Liver (tissue), 9 donors: ENCODE measurements around a stretch of chr14.

DNA sequence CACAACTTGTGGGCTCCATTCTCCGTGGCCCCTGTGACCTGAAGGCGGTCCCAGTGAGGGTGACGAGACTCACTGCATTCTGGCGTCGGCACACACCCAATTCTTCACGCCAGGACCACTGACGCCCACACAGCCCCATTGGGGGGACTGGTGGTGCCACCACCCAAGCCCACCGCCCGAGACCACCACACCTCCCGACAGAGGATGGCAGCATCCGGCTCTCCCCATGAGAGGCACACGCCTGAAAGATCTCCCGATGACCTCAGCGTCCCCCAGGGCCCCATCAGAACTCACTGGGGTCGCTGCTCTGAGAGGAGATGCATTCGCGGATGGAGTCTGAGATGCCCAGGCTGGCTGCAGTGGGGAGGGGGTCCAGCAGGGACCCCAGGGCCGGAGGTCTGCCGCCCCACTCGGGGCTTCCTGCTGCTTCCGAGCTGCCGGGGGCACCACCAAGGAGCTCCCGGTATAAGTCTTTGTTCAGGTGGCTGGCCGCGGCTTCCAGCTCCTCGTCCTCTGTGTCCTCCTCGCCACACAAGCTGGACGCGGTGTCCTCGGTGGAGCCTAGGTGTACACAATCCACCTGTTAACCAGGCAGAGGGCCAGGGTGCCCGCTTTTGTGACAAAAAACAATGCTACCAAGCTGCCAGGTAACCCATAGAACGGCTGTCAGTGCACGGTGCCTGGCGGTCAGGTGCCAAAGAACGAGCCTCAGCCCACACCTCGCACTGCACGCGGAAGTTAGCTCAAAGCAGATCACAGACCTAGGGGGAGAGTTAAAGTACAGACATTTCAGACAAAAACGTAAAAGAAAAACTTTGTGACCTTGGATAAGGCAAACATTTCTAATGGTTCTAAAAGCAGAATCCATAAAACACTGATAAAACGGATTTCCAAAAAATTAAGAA lies 26.7 kb upstream of the BTBD6 start:
- PRO-cap, 5 experiments = no peak in any of the 5 experiments
- RAMPAGE, long total RNA, 2 experiments = no peak in any of the 2 experiments
- RRBS = 90% methylated on average over 5 of the region's 40 CpGs

- PRO-cap, 5 experiments = no peak in any of the 5 experiments
- RAMPAGE, long total RNA, 2 experiments = no peak in any of the 2 experiments
- RRBS = no CpG with 5 or more reads among the region's 18 CpGs
Measured at GRCh38 chr14:105223201-105223792, 25.0 kb upstream of the BTBD6 start.

GRCh38 chr14:105225961-105226613 lies 22.2 kb upstream of the BTBD6 start:
- PRO-cap, 5 experiments = no peak in any of the 5 experiments
- RAMPAGE, long total RNA, 2 experiments = no peak in any of the 2 experiments
- RRBS = no CpG with 5 or more reads among the region's 12 CpGs

GRCh38 chr14:105255135-105255585 lies 6.8 kb downstream of the BTBD6 start:
- PRO-cap, 5 experiments = no peak in any of the 5 experiments
- RAMPAGE, long total RNA, 2 experiments = no peak in any of the 2 experiments
- RRBS = no CpG with 5 or more reads among the region's 4 CpGs

GRCh38 chr14:105495759-105496948 lies 5.1 kb downstream of the TEDC1 start:
- PRO-cap, 5 experiments = peak in 4 of 5 experiments; most common plus-strand start chr14:105496033 (in 3); most common minus-strand start chr14:105496365 (in 4)
- RAMPAGE, long total RNA, 2 experiments = no peak in any of the 2 experiments
- RRBS = 37% methylated on average over 2 of the region's 26 CpGs

GRCh38 chr14:105586075-105586749 lies 59.8 kb downstream of the TMEM121 start:
- PRO-cap, 5 experiments = no peak in any of the 5 experiments
- RAMPAGE, long total RNA, 2 experiments = no peak in any of the 2 experiments
- RRBS = no CpG with 5 or more reads among the region's 13 CpGs

- PRO-cap, 5 experiments = no peak in any of the 5 experiments
- RAMPAGE, long total RNA, 2 experiments = no peak in any of the 2 experiments
- RRBS = 81% methylated on average over 3 of the region's 24 CpGs
Measured at GRCh38 chr14:105604870-105605477, 78.6 kb downstream of the TMEM121 start.

GRCh38 chr14:105854012-105854832 lies 327.8 kb downstream of the TMEM121 start:
- PRO-cap, 5 experiments = no peak in any of the 5 experiments
- RAMPAGE, long total RNA, 2 experiments = no peak in any of the 2 experiments
- RRBS = 86% methylated on average over 9 of the region's 35 CpGs

DNA sequence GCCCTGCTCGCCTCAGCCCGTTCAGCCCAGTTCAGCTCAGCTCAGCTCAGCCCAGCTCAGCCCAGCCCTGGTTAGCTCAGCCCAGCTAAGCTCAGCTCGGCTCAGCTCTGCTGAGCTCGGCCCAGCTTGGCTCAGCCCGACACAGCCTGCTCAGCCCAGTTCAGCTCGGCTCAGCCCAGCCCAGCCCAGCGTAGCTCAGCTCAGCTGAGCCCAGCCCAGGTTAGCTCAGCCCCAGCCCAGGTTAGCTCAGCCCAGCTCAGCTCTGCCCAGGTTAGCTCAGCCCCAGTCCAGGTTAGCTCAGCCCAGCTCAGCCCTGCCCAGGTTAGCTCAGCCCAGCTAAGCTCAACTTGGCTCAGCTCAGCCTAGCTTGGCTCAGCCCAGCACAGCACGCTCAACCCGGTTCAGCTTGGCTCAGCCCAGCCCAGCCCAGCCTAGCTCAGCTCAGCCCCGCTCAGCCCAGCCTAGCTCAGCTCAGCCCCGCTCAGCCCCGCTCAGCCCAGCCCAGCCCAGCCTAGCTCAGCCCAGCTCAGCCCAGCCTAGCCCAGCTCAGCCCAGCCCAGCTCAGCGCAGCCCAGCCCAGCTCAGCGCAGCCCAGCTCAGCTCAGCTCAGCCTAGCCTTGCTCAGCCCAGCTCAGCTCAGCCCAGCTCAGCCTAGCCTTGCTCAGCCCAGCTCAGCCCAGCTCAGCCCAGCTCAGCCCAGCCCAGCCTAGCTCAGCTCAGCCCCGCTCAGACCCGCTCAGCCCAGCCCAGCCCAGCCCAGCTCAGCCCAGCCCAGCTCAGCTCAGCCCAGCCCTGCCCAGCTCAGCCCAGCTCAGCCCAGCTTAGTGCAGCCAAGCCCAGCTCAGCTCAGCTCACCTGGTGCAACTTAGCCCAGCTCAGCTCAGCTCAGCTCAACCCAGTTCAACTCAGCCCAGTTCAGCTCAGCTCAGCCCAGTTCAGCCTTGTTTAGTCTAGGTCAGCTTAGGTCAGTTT lies 333.4 kb downstream of the TMEM121 start:
- PRO-cap, 5 experiments = no peak in any of the 5 experiments
- RAMPAGE, long total RNA, 2 experiments = no peak in any of the 2 experiments
- RRBS = no CpG with 5 or more reads among the region's 16 CpGs

GRCh38 chr14:105948942-105949533 lies 422.7 kb downstream of the TMEM121 start:
- PRO-cap, 5 experiments = no peak in any of the 5 experiments
- RAMPAGE, long total RNA, 2 experiments = no peak in any of the 2 experiments
- RRBS = no CpG with 5 or more reads among the region's 4 CpGs

DNA sequence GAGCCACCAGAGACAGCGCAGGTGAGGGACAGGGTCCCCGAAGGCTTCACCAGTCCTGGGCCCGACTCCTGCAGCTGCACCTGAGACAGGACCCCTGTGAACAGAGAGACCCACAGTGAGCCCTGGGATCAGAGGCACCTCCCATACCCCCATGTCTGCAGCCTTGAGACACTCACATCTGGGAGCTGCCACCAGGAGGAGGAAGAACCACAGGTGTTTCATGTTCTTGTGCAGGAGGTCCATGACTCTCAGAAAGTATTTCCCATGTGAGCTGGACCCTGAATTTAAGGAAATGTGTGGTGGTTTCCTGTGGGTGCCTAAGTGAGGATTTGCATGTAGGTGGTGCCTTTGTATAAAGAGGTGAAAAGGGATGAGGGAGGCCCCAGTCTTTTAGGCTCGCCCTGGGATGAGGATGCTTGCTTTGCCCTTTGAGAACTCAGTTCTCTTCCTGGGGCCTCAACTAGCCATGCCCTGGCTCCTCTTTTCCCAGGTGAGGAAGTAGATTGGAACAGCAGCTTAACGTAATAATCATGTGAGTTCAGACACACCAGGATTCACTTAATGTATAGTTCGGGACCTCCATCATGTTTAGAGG lies 485.8 kb downstream of the TMEM121 start:
- PRO-cap, 5 experiments = no peak in any of the 5 experiments
- RAMPAGE, long total RNA, 2 experiments = no peak in any of the 2 experiments
- RRBS = no CpG with 5 or more reads among the region's 6 CpGs

DNA sequence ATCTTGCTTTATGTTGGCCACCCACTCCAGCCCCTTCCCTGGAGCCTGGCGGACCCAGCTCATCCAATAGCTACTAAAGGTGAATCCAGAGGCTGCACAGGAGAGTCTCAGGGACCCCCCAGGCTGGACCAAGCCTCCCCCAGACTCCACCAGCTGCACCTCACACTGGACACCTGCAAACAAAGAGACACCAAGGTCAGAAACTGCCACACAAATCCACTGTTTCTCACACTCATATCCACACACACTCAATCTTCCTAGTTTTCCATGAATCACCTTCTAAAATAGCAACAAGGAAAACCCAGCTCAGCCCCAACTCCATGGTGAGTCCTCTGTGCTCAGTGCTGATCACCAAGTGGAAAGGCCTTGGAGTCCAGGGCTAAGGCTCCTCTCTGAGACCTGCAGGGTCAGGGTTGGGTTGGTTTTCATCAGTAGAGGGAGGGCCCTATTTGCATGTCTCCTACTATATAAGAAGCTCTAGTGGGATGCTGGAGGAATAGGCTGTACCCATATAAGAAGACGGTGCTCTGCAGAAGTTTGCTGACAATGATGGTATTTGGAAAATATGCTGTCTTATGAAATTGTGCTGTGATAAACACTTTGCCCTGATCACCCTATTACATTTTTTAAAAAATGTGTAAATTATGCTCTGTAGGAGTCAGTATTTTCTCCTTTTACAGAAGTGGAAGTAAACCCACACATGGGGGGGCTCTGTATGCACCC lies 536.1 kb downstream of the TMEM121 start:
- PRO-cap, 5 experiments = no peak in any of the 5 experiments
- RAMPAGE, long total RNA, 2 experiments = no peak in any of the 2 experiments
- RRBS = no CpG with 5 or more reads among the region's 2 CpGs

- PRO-cap, 5 experiments = no peak in any of the 5 experiments
- RAMPAGE, long total RNA, 2 experiments = start-site peak on the minus strand in 1 of 2 experiments, at chr14:106154157-106154163 at its widest, 80 reads per replicate
- RRBS = no CpG with 5 or more reads among the region's 1 CpG
Measured at GRCh38 chr14:106153875-106154396, 627.6 kb downstream of the TMEM121 start.

DNA sequence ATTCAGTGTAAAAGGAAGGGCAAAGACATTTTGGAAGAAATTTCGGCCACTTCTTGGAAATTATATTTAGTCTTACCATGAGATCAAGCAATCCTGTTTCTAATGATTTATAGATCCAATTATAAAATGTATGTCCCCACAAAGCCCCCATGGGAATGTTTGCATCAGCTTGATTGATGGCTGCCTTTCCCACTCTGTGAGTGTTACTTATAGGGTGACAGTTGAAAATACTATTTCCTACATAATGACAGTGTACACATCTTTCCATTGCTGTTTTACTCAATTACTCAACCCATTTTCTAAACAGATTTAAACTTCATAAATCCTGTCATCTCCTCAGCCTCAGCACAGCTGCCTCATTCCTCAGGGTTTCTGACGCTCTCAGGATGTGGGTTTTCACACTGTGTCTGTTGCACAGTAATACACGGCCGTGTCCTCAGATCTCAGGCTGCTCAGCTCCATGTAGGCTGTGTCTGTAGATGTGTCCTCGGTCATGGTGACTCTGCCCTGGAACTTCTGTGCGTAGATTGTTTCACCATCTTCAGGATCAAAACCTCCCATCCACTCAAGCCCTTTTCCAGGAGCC lies 749.9 kb downstream of the TMEM121 start:
- PRO-cap, 5 experiments = no peak in any of the 5 experiments
- RAMPAGE, long total RNA, 2 experiments = no peak in any of the 2 experiments
- RRBS = no CpG with 5 or more reads among the region's 6 CpGs

- PRO-cap, 5 experiments = no peak in any of the 5 experiments
- RAMPAGE, long total RNA, 2 experiments = no peak in any of the 2 experiments
- RRBS = no CpG with 5 or more reads among the region's 2 CpGs
Measured at GRCh38 chr14:106509940-106510139, 983.5 kb downstream of the TMEM121 start.

DNA sequence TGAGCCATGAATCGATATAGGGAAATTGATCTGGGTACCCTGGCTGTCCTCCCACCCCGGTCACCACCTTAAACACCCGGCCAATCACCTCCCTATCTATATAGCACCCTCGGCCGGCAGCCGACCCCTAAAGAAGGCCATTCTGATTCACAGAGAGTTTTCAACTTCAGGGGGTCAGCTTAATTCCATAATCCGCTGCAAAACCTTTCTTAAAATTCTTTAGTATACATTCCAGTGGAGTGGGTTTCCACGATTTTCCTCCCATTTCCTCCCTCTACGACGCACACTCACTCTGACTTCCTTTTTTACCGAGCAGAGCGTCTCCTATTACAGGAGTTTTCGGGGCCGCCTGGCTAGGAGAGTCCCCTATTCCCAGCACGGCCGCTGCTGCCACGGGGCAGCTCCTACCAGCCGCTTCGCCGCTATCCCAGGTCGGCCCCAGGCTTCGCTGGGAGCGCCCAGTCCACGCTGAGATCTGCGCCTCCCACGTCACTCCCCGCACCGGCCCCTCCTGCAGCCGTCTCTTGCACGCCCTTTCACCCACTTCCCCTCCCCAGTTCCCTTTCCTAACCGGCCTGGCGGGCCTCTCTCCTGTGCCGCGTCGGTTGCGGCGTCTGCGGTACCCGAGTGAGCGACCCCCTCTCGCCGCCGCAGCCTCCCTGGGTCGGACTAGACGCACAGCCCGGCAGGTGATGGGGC lies 1318.1 kb downstream of the TMEM121 start:
- PRO-cap, 5 experiments = peak in 5 of 5 experiments; most common plus-strand start position 556 of the sequence (in 5); most common minus-strand start position 418 of the sequence (in 2)
- RAMPAGE, long total RNA, 2 experiments = start-site peak on the minus strand in 1 of 2 experiments, centred at position 438 of the sequence, 10 reads per replicate
- RRBS = 21% methylated on average over 8 of the region's 46 CpGs